CMK (cell line): ENCODE data around the genes MTRF1 and RGCC.

- RRBS, result no CpG with 5 or more reads among the region's 2 CpGs
Observed at GRCh38 chr13:39900231-39900865, 244.9 kb downstream of the COG6 start.

DNA sequence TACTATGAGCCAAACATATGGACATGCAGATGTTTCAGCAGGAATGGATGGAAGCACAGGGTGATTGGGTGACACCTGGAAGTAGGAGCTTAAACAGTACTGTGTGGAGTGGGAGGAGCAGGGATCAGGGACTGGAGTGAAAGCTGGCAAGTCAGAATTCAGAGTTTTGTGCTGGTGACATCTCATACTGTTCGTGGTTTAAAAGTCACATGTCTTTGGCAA, 408.2 kb downstream of the COG6 start:
- RRBS, result no CpG with 5 or more reads among the region's 1 CpG

DNA sequence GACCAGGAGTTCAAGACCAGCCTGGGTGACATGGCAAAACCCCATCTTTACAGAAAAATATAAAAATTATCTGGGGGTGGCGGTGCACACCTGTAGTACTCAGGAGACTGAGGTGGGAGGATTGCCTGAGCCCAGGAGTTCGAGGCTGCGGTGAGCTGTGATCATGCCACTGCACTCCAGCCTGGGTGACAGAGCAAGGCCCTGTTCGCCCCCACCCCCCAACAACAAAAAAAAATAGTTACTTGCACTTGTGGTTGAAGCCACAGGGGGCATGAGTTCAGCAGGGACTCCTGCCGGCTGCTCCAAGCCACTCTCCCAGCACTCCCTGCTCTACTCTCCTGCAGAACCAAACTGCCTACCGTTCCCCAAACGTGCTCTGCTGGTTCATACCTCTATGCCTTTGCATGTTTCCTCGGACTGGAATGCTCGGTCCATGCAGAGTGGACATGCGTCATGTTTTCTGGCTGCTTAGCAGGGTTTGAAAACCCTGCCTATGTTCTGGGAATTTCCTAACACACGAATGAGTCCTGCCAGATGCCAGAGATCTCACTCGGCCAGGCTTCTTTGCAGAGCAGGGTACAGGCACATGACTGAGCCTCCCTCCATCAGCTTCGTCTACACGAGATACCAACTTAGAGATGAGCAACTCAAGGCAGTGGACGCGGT, 8.6 kb upstream of the SLC25A15 start:
- RRBS, result no CpG with 5 or more reads among the region's 16 CpGs

DNA sequence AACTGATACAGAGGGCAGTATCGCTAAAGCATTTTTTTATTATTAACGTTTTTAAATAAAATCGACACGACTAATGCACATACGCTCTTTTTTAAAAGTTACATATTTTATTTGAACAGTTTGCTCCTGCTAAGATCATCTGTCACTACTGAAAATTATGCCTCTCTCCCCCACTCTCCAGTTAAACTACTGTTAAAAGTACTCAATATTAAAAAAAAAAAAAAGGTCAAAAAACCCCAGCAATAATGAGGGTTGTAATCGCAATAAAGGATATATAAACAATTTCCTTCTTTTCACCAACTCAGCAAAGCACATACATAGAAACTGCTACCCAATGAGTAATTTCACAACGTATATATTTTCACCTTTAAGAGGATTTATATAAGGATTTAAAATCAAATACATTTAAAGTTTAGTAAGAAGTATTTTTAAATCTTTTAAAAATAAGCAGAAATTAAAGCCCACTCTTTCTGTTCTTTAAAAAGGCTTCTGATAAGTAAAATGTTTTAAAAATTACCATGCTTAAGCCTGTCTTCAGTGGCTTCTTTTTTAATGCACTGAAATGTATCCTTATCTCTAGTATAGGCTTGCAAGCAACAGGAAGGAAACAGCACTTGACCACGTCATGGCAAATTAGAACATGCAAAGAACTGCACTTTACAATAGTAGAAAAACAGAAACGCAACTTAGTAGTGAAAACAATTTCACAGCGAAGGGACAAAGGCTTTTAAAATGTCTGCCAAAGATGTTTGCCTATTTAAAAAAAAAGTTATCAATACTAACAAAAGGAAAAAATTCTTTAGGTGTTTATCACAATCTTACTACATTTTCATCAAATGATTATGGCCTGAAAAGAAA, 36.5 kb downstream of the ELF1 start:
- RRBS, result no CpG with 5 or more reads among the region's 10 CpGs

- RRBS, result no CpG with 5 or more reads among the region's 6 CpGs
Observed at GRCh38 chr13:40985402-40986262, 33.5 kb downstream of the ELF1 start.

GRCh38 chr13:40992855-40993919, 25.9 kb downstream of the ELF1 start:
- RRBS, result no CpG with 5 or more reads among the region's 16 CpGs

GRCh38 chr13:41004652-41005368, 14.3 kb downstream of the ELF1 start:
- RRBS, result no CpG with 5 or more reads among the region's 4 CpGs

DNA sequence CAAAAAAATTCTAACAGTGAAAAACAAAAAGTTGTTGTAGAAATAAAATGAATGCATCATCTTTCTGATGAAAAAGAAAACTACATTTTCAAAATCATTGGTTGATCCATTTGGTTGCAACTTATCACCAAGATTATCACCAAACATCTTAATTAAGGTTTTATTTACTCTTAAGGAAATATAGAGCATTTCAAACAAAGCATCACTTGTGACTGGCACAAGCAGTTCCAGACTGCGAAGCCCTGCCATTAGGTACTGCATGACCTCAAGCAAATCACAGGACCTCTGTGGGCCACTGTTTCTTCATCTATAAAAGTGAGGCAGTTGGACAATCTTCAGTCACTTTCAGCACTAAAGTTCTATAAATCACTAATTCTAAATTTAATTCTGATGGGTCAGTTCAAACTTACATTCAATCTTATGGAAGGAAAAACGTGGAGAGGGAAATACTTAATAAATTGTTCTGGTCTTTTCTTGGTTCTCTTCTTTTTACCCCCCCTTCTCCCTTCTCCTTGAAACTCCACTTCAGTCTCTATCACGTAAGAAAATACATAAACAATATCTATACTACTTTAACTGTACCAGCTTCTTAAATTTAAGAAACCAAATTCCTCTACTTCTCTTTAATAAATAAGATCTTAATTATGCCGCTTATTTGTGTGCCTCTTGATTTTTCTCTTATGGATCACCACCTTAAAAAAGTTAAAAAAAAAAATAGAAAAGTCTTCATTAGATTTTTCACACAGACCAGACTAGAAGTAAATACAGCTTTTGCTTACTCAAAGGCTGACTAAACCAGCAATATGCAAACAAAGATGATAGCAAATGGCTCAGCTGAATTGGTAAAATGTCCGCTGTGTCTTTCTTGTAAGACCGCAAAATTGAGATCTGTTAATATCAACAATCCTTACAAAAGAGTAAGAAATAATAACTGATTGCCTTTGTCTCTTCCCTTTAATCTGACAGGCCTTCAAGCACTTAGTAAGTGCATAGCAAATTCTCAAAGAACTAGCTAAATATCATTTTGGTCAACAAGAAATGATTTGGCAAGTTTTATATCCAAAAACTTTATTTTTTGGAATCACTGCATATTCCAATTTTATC, 1.7 kb downstream of the ELF1 start:
- RRBS, result no CpG with 5 or more reads among the region's 6 CpGs

GRCh38 chr13:41263173-41264070, at the start of gene MTRF1:
TSS of gene MTRF1 (minus strand) at chr13:41263576.
- RRBS, result no CpG with 5 or more reads among the region's 34 CpGs

DNA sequence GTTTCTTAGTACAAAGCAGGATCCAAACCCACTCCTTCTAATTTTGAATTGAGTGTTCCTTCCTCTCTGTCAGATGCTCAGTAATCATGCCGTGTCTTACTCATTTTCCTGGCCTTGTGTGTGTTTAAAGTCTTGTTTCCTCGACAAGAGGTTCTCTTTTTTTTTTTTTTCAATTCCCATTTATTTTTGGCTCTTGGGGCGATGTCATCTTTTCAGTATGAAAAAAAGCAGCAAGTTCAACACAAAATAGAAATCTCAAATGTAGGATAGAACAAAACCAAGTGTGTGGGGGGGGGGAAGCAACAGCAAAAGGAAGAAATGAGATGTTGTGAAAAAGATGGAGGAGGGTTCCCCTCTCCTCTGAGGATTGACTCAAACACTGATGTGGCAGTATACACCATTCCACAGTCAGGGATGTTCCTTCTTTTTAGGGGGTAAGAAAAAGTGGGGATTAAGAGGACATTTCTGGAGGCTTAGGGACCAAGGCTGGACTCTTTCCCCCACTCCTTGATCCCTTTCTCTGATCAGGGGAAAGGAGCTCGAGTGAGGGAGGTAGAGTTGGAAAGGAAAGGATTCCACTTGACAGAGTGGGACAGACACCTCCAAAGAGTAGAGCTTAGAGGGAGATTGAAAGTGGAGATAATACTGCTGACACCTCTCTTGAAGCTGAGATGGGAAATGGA, 72.6 kb downstream of the NAA16 start:
- RRBS, result no CpG with 5 or more reads among the region's 4 CpGs

DNA sequence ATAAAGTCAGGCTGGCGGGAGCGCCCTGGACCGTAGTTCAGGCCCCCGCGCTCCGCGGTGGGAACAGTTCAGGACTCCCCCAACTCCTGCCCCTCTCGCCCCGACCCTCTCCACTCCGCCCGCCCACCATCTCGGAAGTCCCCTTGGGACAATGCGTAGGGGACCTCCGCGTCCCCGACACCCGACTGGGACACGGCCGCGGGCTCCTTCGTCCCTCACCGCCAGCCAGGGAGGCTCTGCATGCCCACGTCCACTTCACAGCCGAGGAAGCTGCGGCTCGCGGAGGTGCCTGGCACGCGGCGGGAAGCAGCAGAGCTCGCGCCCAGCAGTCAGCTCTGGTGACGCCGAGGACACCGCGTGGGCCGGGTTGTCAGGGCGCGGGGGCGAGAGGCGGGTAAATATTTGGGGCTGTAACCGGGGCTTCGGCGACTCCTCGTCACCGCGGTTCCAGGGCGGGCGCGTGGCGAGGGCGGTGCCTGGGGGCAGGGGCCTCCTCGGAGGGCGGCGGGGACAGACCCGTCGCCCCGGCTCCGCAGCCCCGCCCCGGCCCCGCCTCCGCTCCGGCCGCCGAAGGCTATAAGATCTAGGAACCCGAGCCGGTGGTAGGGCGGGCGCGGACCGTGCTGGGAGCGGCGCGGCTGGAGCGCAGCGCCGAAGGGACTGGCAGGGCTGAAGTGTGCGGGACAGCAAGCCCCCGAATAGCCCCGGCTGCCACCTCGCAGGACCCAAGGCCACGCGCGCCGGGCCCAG, at the start of gene RGCC:
RGCC (plus strand) TSS at position 605 of the 750 bp plus-strand sequence.
- RRBS, result 6% methylated on average over 29 of the region's 86 CpGs

DNA sequence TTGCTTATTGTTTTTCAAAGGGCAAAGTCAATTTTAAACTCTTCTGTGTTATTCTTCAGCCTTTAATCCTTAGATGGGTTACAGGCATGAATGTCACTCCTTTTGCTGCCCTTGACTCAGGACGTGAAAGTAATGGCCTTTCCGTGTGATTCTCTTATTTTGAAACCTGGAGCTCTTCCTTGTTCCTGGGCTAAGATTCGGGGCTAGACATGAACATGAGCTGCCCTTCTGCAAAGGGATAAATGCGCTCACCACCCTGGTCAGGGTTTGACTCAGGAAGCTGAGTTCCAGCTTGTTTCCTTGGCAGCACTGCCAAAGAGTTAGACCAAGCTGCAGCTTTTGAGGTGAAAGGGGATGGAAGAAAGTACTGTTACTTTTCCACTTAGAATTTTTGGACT, 2.0 kb downstream of the RGCC start:
- RRBS, result no CpG with 5 or more reads among the region's 4 CpGs

GRCh38 chr13:41462449-41463221, 5.3 kb downstream of the RGCC start:
- RRBS, result no CpG with 5 or more reads among the region's 9 CpGs

- RRBS, result no CpG with 5 or more reads among the region's 2 CpGs
Observed at GRCh38 chr13:41465528-41466427, 8.4 kb downstream of the RGCC start.

- RRBS, result no CpG with 5 or more reads among the region's 2 CpGs
Observed at GRCh38 chr13:41879206-41879883, 81.6 kb downstream of the VWA8 start.

DNA sequence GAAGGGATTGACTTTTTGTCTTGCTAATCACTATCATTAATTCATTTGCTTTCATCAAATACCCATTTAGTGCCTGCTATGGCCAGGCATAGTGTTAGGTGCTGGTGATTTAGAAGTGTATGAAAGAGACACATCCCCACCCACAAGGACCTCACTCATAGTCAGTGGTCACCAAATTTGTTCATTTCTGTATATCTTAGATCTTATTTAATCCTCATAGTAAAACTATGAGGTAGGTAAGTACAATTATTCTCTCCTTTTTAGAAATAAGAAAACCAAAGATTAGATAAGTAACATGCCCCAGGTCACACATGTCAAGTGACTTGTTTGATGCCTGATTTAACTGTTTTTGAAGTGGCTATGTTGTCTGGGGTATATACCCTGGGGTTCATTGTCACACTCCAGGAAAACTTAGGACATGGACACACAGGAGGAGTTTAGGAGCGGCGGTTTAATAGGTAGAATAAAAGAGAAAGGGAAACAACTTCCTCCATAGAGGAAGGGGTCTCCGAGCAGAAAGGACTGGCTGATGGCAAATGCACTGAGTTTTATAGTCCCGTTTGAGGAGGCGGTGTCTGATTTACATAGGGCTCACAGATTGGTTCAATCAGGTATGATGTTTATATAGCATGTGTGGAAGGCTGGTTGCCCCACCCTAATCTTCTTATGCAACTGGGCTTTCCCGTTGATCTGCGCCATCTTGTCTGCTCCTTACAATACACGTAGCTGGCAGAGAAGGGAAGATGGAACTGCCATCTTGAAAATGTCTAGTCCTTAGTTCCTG, 12.3 kb downstream of the DGKH start:
- RRBS, result no CpG with 5 or more reads among the region's 8 CpGs

DNA sequence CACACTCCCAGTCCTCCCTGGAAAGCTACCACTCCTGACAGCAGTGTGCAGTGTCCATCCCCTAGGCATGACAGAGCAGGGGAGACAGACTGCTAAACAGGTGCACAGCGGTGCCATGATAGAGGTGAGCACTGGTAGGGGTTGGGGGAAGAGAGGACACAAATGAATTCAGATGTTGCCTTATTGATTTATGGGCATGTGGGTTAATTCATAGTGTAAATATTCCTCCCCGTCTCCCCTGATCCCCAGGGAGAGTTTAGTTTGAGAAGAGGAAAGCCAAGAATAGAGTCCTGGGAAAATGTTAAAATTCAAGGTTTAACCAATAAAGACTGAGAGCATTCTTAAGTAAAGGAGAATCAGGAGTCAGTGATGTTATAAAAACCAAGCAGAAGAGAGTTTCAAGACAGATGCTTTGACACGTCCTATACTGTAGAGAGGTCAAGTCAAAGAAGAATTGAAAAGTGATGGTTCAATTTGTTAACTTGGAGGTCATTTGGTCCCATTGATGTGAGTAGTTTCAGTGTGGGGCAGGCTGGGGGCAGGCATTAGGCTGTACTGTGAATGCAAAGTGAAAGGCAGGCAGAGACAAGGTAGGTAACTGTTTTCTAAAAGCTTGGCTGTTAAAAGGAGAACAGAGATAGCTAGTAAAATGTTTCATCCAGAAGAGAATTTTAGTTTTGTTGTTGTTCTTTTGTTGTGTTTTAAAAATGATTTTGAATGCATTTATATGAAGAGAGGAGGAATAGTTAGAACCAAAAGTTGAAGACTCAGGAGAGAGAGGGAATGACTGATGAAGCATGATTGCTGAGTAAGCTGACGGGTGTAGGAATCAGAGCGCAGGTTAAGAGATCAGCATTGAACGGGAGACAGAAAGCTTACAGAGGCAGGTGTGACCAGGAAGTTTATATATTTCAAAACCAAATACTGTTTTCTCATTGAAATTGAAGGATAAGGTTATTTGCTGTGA, 82.4 kb downstream of the DGKH start:
- RRBS, result no CpG with 5 or more reads among the region's 6 CpGs

DNA sequence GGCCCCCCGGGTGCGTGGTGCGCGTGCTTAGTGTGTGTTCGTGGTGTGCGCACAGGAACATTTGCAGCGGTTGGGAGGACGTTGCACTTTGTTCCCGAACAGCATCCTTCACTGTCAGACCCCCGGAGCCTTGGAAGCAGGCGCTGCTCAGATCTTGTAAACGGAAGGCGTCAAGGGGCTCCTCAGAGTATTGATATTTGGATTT, 525 bp downstream of the AKAP11 start:
- RRBS, result no CpG with 5 or more reads among the region's 13 CpGs

GRCh38 chr13:42303344-42304147, 31.6 kb downstream of the AKAP11 start:
- RRBS, result no CpG with 5 or more reads among the region's 7 CpGs

GRCh38 chr13:42406280-42406758, 134.4 kb downstream of the AKAP11 start:
- RRBS, result no CpG with 5 or more reads among the region's 7 CpGs